Cardiac atrium fibroblast (primary cell): ENCODE measurements around a stretch of chr11.

DNA sequence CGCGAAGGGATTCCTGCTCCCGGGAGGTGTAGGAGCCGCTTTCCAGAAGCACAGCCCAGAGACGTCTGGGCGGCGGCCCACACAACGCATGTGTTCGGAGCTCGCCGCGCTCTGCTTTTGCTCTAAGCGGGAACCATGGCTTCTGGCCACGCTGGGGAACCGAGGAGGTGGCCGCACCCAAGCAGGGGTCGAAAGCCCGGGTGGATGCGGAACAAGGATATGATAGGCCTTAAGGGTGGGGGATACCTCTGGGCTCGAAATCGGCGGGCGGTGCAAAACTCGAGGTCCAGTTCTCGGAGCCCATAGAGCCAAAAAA, 315 bp downstream of the LDHA start:
- RAMPAGE, long total RNA, result no peak

DNA sequence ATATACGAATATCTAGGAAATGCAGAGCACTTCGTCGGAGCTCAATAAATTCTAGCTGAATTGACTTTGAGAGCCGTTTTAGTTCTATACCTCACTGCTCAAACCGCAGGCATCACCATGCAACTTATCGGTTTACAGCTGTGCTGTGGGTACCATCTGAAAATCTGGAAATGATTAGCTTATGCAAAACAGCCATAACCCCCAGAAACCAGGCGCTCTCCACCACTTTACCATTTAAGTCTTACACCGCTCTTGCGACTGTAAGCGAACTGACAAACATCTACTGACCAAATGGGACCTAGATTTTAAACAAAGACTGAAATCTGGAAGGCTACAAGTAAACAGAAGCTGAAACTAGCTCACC, 925 bp downstream of the SPTY2D1 start:
- RAMPAGE, long total RNA, result no peak

GRCh38 chr11:18672146-18672579, 26.4 kb upstream of the TMEM86A start:
- RAMPAGE, long total RNA, result no peak

- RAMPAGE, long total RNA, result no peak
Measured at GRCh38 chr11:19208881-19209616, 7.3 kb upstream of the CSRP3 start.

GRCh38 chr11:19209617-19209964, 7.8 kb upstream of the CSRP3 start:
- RAMPAGE, long total RNA, result no peak

GRCh38 chr11:19225184-19225706, 15.5 kb downstream of the E2F8 start:
- RAMPAGE, long total RNA, result no peak

GRCh38 chr11:19345499-19346128, 104.9 kb upstream of the E2F8 start:
- RAMPAGE, long total RNA, result no peak

GRCh38 chr11:19459367-19459934, 218.7 kb upstream of the E2F8 start:
- RAMPAGE, long total RNA, result no peak

DNA sequence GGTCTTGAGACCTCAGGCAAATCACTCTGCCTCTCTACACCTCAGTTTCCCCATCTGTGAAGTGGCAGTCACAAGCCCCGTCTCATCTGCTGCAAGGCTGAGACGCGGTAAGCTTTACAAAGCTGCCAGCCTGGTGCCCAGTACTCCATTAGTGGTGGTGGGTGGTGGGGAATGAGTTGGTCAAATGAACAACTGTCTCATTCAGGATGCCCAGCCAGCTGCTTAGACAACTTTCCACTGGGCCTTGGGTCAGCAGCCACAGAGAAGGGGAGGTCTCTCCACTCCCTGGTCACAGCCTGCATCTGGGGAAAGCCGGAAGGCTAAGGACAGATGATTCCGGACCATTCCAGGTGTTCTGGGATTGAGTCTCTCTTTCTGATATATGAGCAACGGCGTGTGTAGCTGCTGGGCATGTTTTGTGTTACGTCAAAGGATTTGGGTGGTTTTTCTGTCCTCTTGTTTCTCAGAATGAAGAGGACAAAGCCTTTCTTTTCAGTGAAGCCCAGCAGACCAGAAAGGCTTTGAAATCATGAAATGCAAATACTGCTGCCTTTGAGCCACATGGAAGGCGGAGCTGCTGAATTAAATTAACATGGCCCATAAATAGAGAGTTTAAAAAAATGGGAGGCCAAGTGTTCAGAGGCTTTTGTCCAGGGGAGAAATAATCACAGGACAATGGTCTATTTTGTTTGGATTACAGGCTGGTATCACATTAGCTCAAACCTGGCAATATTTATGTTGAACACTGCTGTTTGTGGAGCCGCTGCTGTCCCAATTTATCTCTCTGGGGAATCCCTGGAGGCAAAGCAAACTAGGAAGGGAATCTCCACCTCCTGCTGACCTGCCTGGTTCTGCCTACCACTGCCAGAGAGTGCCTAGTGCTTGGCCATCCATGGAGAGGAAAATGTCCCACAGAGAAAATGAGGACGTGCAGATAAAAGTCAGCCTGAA, 234.3 kb upstream of the E2F8 start:
- RAMPAGE, long total RNA, result no peak

DNA sequence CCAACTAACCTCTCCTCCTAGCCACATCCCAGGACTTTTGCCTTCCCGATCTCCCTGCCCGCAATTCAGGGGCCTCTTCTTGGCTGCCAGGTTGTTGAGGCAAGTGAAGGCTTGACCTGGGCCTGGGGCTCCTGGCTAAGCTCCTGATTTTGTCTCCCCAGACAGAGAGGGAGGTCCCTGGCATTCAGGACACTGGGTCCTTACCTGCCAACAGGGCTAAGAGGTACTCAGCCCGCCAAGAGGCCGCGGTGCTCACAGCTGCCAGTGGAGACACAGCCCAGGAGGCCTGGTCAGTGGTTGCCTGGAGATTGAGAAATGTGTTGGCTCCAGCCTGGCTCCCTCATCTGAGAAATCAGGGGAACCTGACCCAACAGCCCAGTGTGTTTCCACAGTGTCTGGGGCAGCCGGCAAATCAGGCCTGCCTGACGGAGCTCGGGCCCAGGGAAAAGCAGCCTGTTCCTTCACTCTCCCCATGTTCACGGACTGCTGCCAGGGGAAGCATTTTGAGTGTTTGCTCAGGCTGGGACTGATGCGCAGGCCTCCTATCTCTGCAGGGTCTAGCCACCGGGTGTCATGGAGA, 79.4 kb upstream of the NAV2 start:
- RAMPAGE, long total RNA, result no peak

DNA sequence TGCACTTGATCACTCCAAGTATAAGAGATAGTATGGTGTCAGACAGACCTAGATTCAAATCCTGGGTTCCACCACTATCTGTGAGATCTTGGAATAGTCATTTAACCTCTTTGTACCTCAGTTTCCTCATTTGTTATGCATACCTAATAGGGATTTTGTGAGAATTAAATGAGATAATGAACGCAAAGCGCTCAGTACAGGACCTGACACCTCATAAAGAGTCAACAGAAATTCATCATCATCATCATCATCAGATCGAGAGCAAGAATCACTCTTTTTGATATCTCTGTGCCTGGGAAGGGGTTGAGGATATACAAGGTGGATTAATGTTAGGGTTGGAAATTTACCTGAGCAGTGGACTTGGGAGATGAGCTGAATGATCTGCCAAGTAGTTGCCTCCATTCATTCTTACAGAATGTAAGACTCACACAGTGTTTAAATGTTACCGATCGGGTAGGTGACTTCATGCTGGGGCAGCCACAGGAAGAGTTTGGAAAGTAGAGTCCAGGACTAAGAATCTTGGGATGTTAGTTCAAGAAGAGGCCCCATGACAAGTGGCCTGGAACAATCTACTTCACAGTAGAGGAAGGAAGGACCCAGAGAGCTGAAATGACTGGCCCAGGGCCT, 72.1 kb downstream of the NAV2 start:
- RAMPAGE, long total RNA, result no peak

- RAMPAGE, long total RNA, result no peak
Measured at GRCh38 chr11:19846674-19847351, 134.2 kb downstream of the NAV2 start.

DNA sequence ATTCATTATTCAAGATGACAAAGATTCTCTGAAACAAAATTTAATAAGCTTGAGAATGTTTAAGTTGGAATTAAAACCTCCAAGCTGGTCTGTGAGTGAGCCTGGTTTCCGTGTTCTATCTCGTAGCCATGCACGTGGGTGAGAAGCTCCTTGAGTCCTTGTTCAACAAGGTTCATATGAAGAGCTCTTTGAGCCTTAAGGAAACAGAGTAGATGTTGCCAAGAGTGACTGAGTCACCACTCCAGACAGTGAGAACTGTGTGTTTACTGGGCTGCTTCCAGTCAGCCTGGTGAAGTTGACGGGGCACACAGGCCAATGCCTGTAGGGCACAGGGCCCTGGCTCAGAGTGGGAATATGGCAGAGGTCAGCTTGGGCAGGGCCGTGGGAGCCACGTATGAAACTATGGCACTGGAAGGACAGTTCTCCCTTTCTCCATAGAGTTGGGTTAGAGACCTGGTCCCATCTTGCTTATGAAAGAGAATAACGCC, 206.6 kb downstream of the NAV2 start:
- RAMPAGE, long total RNA, result no peak

DNA sequence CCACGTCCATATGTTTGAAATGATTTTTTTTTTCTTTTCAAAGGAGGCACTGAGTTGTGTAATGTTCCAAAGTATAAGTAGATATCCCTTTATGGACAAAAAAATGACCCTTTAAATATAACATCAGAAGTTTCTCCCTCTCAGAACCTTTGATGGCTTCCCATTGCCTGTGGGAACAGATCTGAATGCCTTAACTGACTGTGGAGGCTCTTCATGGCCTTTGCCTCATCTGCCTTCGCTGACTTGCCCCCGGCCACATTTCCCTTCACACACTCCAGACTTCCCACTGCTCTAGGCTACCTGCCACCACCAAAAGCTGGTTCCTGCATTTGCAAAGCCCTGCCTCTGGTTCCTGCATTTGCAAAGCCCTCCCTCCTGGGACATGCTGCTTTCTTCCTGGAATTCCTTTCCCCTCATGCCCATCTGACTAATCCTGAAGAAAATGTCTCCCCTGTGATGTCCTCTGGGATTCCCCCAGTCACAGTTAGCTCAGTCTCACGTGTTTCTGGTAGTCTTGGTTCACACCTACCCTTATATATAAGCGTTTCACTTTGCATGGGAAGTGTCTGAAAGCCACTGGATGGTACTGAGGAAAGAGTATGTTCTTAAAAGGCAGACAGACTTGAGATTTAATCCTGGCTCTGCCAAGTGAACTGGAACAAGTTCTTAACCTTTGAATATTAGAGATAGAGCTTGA, 207.0 kb downstream of the DBX1 start:
- RAMPAGE, long total RNA, result no peak

DNA sequence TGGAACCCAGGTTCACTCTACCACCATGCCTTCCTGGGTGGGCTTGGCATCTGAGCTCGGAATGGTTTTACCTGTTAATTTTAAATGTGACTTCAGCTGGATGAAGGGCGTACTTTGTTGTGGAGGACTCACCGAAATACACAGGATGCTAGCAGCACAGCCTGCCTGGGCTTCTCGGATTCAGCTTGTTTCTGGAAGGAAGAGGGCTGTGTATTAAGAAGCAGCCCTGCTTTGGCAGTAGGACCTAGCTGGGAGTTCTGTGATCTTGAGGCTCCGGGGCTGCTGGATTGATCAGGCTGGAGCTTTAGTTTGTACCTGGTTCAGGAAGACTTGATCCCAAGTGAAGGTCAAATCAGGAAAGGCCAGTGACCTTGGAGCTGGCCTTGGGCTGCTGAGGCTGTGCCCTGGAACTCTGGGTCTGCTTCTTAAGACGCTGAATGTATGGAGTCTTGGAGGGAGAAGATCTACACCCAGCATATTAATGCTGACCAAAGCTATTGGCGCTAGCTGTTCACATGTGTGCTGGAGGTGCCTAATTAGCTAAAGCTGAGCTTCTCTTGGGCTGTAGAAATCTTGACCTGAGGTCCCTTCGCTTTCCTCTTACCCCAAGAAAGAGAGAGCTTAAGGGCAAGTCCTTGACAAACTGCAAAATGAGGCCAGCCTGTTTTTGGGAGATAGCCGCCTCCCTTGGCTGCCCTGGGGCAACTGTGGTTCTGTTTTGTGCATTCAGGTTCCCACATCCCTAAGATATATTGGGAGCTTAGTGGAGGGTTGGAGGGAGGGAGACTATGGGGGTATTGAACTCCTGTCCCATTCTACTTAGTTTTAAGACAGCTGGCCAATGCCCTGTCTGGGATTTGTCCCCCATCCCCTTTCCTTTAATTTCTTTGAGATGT, 136.0 kb downstream of the DBX1 start:
- RAMPAGE, long total RNA, result no peak

- RAMPAGE, long total RNA, result no peak
Measured at GRCh38 chr11:20357282-20357724, 6.2 kb upstream of the HTATIP2 start.

GRCh38 chr11:20483952-20484584, 96.6 kb downstream of the PRMT3 start:
- RAMPAGE, long total RNA, result no peak

- RAMPAGE, long total RNA, result no peak
Measured at GRCh38 chr11:21476810-21477009, 716.2 kb upstream of the ANO5 start.

GRCh38 chr11:22082842-22083183, 110.1 kb upstream of the ANO5 start:
- RAMPAGE, long total RNA, result no peak

GRCh38 chr11:22679999-22680611, 13.7 kb downstream of the GAS2 start:
- RAMPAGE, long total RNA, result no peak